Duodenum (tissue), 1 donor: ENCODE measurements around the genes SHTN1, CACUL1 and EIF3A.

- PRO-cap: no peak
Observed at GRCh38 chr10:116774706-116775197, 32.4 kb upstream of the HSPA12A start.

GRCh38 chr10:117004969-117005513 is at the start of gene SHTN1:
SHTN1 (minus strand) TSS chr10:117005187.
- PRO-cap: bidirectional peak, plus-strand start at chr10:117005372, minus-strand start at chr10:117005182

DNA sequence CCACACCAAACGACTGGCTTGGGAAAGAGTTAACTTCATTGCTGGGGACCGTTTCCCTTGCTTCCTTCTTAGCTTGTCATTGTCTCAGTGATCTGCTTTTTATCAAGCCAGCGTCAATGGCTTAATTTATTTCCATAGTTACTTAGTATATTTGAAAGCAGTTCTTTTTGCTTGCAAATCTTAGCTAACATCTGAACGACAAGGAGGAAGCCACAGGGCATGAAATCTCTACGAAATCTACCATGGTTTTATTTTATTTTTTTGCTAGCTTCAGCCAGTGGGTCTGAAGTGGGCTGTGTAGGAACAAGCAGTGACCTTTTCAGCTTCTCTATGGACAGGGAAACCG is 7.9 kb downstream of the SLC18A2 start:
- PRO-cap: no peak

DNA sequence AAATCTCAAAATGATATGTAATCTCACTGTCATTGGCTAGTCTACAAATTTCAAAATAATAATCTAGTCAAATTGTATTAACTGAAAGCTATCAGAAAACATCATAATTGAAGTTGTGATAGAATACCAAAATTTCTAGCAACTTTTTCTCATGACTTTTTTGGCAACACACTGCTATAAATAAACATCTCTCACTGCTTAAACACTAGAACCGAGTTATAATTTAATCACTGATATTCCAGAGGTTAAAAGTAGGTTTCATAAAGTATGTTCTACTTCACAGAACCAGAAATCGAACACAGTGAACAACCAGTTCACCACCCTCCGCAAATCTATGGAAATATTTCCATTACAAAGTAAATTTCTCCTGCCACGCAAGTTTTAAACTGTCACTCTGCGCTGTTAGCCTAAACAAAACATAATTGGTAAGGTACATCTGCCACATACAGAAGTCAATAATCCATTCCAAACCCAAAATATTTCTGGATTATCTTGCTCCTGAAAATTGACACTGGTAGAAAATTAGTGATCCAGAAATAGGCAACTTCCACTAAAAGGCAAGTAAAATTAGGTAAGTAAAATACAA is 2.7 kb downstream of the PDZD8 start:
- PRO-cap: no peak

GRCh38 chr10:117457918-117458520 is 82.8 kb upstream of the PDZD8 start:
- PRO-cap: no peak

DNA sequence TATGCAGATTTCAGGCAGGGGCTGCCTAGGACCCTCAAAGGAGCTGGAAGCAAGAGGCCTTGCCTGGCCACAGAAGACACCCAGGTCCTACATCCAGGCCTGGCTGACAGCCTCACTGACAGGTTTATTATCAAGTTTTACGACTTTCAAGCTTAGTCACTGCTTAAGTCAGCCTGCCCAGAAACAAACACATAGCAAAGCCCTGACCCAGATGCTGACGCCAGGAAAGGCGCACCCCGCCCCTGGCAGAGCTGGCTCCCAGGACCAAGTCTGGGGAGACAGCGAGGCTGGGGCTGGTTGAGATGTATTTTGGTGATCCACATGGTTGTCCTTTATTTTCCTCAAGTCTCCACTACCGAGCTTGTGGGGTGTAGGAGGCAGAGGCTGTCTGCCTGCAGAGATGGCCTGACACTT is 80.7 kb upstream of the EMX2 start:
- PRO-cap: no peak

- PRO-cap: no peak
Observed at GRCh38 chr10:117533868-117534708, 8.5 kb upstream of the EMX2 start.

DNA sequence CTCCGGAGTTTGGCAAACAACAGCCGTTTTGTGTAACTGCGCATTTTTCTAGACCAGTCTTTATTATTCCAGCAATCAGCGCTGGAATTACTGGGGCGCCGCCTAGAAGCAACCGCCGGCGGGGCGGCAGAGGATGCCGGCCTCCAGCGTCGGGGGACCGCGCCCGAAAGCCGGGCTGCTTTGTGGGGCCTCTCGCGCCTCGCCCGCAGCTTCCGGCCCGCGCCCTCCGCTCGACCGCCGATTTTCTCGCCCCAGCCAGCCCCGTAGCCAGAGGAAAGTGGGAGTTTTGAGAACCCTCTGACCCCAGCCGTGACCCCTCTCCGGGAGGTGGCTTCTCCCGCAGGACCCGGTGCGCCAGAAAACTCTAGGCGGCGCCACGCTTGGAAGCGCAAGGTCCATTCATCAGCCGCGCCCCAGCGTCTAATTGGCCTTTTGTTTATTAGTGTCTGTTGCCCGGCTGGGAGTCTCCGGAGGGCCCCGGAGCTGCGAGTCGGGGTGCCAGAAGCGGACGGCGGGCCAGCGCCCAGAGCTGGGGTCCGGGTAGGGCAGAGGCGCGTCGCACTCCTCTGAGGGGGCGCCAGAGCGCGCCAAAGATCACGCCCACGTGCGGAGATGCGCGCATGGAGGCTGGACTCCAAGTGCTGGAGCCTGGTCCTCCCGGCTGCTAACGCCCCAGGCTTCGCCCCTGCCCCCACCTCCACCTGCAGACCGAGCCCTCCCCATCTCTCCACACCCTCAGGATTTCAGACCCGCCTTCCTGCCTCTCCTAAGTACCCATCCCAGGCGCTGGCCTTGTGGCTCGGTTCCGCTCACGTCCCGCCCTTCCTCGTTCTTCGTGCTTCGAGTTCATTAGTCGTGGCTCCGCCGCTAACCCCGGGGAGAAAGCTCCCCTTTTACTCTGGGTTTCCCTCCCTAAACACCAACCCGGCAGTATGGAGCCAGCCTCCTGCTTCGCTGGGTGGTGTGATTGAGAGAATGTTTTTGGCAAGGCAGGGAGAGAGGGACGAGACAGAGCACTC is 10.9 kb downstream of the EMX2 start:
- PRO-cap: no peak

GRCh38 chr10:118008966-118009375 is 37.8 kb downstream of the RAB11FIP2 start:
- PRO-cap: no peak

- PRO-cap: no peak
Observed at GRCh38 chr10:118057079-118057619, 10.4 kb upstream of the RAB11FIP2 start.

DNA sequence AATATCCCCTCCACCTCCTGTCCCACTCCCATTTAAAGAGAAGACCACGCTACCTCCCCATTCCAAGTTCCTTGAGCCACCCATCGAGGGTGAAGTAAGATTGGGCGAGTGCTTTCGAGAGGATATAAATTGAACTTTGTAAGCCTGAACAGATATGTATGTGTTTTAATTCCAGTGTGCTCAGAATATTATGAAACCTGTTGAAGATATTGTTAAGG is 13.1 kb upstream of the RAB11FIP2 start:
- PRO-cap: no peak

- PRO-cap: no peak
Observed at GRCh38 chr10:118572360-118572689, 23.1 kb downstream of the PRLHR start.

- PRO-cap: no peak
Observed at GRCh38 chr10:118673315-118673947, 78.0 kb upstream of the PRLHR start.

GRCh38 chr10:118754620-118755643 is at the start of gene CACUL1:
CACUL1 (minus strand) TSS chr10:118754970.
- PRO-cap: bidirectional peak, plus-strand start at chr10:118755309, minus-strand start at chr10:118754970

- PRO-cap: no peak
Observed at GRCh38 chr10:118760253-118760856, 5.6 kb upstream of the CACUL1 start.

- PRO-cap: no peak
Observed at GRCh38 chr10:118840004-118840393, 85.2 kb upstream of the CACUL1 start.

DNA sequence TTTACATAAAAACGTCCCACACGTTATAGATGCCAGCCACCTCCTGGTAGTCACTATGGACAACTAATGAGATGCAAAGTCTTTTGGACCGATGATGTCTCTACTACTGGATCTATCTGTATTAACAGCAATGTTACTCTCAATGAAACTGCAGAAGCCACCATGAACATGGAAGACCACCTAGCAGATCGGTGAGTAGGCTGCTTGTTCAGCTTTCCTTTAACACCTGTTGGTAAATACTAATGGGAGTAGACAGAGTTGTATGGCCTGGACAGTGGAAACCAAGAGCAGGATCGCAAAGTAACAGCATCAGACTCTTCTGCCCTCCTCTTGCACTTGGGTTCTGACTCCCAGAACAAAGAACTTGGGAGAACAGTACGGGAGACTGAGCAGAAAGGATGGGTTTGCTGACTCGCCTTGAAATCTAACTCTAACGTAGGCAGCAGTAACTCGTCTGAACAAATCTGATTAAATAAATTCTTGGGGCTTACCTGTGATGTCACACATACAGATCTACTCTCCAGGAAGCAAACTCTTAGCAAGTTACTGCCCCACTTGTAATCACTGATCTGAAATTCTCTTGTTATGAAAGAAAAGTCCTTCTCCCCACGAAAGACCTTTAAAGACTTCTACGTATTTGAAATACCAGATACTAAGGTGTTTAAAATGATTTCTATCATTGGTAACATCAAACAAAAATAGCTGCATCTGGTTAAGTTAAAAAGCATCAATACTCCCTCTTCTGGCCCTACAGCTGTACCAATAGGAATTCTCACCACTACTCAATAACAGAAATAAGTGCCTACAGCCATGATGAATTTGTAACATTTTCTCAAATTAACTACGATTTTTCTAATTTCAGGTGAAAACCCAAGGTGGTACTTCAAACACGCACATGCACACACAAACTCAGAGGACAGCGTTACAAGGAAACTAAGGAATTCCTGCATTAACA is 4.7 kb downstream of the NANOS1 start:
- PRO-cap: no peak

DNA sequence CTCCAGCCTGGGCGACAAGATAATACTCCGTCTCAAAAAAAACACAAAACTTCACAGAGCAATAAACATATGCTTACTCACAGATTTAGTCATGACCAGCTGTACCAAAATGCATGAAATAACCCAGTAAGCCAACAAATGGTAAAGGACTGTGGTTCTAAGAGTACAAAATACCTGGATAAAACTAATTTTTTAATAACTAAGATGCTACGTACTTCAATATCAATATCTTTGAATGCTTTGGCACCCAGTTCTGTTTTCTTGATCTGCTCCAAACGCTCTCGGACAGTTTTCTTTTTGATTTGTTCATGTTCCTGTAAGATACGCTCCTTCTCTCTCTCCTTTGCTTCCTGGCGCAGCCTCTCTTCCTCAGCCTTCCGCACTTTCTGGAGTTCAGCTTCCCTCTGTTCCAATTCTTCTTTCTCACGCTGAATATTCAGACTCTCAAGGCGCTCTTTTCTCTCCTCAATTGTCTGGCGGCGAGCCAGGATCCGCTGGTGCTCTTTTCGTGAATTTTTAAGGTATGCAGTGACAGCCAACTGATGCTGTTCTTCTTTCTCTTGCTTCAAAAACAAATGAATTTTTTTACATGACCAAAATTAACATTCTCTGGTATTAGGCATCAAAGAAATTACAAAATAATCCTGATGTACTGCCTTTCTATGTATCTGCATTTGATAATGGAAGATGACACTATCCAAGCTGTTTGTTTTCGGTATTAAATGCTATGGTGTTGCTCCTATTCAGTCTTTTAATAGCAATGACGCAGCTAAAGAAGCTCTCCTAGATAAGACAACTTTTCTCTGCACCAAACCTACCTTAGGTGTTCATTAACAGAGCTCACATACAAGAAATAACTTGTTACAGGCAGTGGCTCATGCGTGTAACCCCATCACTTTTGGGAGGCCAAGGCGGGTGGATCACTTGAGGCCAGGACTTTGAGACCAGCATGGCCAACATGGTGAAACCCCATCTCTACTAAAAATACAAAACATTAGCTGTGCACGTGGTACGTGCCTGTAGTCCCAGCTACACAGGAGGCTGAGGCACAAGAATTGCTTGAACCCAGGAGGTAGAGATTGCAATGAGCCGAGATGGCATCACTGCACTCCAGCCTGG is 22.5 kb downstream of the EIF3A start:
- PRO-cap: no peak

GRCh38 chr10:119059591-119060298 is 20.9 kb downstream of the EIF3A start:
- PRO-cap: no peak

DNA sequence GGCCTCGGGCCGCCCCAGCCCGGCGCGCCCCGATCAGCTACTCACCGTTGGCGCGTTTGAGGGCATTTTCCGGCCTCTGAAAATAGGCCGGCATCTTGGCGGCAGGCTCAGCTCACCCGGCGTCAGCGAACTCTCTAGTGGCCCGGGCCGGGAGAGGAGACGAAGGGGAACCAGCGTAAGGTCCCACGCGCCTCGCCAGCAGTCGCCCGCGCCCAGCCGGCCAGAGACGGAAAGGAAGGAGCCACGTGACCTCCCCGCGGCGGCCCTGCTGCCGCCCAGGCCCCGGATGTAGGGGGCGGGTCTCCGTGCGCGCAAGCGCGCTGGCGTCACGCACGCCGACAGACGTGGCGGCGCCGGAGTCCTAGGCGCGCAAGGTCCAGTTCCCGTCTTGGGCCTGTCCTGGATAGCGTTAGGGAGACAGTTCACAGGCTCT is at the start of gene EIF3A:
Gene EIF3A, minus strand, starts transcription at position 235 of the 433 bp plus-strand sequence.
- PRO-cap: bidirectional peak, plus-strand start at position 341 of the sequence, minus-strand start at position 204 of the sequence